Right atrium auricular region (tissue), 2 donors: ENCODE results near the genes LRIG2 and TRIM33.

GRCh38 chr1:112997748-112998351, 41.9 kb upstream of the SLC16A1 start:
- PRO-cap: bidirectional peak, plus-strand start at chr1:112998132, minus-strand start at chr1:112997993
- RAMPAGE, long total RNA, 2 experiments: no peak in any of the 2 experiments

GRCh38 chr1:113072937-113073801, at the start of gene LRIG2:
Gene LRIG2 (plus strand): TSS chr1:113073198.
- PRO-cap: bidirectional peak, plus-strand start at chr1:113073221, minus-strand start at chr1:113073097; bidirectional peak, plus-strand start at chr1:113073648, minus-strand start at chr1:113073572
- RAMPAGE, long total RNA, 2 experiments: start-site peak on the plus strand in 1 of 2 experiments, at chr1:113073193-113073206 at its widest, 21 reads per replicate; start-site peak on the minus strand in 1 of 2 experiments, at chr1:113073083-113073097 at its widest, 8 reads per replicate

- PRO-cap: no peak
- RAMPAGE, long total RNA, 2 experiments: no peak in any of the 2 experiments
These were observed 54.3 kb downstream of the MAGI3 start for GRCh38 chr1:113444319-113445247.

DNA sequence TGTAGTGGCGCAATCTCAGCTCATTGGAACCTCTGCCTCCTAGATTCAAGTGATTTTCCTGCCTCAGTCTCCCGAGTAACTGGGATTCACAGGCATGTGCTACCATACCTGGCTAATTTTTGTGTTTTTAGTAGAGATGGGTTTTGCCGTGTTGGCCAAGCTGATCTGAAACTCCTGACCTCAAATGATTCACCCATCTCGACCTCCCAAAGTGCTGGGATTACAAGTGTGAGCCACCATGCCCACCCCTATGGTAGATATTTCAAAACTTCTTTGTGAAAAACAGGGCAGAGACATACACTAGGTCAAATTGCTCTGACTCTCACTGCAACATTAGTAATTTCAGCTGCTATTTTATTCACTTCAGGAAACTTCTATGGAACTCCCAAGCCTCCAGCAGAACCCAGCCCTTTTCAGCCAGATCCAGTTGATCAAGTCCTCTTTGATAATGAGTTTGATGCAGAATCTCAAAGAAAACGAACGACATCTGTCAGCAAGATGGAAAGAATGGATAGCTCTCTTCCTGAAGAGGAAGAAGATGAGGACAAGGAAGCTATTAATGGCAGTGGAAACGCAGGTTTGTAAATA, 174.2 kb downstream of the PHTF1 start:
- PRO-cap: no peak
- RAMPAGE, long total RNA, 2 experiments: no peak in any of the 2 experiments

DNA sequence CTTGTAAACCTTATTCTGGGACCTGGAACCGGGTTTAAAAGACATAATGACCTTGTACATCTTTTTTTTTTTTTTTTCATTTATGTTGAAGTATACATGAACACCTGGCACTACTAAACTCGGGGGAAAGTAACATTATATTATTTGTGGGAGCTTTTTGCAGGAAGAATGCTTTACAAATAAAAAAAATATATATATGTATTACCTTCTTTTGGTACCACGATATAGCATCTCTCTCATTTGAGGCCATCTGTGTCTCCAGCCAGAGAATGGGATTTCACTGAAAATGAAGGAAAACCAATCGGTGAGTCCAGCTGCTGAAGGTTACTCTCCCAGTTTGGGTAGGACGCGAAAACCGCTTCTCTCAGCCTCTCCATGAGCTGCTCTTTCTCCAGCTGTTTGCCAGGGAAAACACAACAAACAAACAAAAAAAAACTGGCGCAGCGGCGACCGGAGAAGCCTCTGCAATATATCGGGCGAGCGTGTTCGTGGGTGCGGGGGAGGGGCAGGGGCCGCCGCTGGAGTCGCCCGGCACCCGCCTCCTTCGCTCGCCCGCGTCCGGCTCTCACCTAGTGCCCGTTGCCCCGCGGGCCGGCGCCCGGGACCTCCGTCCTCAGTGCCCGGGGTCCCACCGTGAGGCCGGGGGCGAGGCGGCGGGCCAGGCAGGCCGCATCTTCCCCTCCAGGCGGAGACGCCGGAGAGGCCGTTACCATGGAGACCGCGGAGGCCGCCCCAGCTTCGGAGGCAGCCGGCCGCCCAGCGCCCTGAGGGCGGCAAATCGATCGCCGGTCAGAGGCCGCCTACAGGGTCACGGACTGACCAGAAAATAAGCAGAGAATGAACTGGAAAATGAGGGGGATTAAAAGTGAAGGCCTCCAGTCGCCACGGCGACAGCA, 584 bp downstream of the PHTF1 start:
- PRO-cap: no peak
- RAMPAGE, long total RNA, 2 experiments: no peak in any of the 2 experiments

- PRO-cap: unidirectional peak, minus-strand start at chr1:113871712
- RAMPAGE, long total RNA, 2 experiments: start-site peak on the minus strand in 1 of 2 experiments, at chr1:113871709-113871771 at its widest, 22 reads per replicate
These were observed 15.4 kb downstream of the BCL2L15 start for GRCh38 chr1:113871434-113872845.

GRCh38 chr1:113901645-113902153, 2.9 kb downstream of the AP4B1 start:
- PRO-cap: no peak
- RAMPAGE, long total RNA, 2 experiments: no peak in any of the 2 experiments

GRCh38 chr1:113932825-113933970, 4.1 kb downstream of the HIPK1 start:
- PRO-cap: no peak
- RAMPAGE, long total RNA, 2 experiments: no peak in any of the 2 experiments

DNA sequence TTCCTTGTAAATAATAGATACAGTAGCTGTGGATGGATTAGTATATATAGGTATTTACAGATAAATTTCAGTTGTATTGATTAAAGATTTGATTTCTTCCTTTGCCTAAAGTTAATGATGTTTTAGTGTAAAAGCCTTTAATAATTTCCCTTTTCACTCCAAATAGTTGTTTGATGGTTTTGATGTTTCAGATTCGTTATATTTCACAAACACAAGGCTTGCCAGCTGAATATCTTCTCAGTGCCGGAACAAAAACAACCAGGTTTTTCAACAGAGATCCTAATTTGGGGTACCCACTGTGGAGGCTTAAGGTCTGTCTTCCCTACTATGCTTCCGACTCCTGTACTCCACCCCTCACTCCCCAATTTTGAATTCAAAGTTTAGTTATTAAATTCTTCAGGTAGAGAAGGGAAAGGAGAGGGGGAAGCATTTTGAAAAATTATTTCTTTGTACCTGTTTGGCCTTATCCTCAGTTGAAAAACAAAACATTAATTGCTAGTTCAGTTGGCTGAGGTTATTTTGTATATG, 24.8 kb upstream of the OLFML3 start:
- PRO-cap: no peak
- RAMPAGE, long total RNA, 2 experiments: no peak in any of the 2 experiments

- PRO-cap: no peak
- RAMPAGE, long total RNA, 2 experiments: no peak in any of the 2 experiments
These were observed 768 bp downstream of the OLFML3 start for GRCh38 chr1:113979824-113980660.

DNA sequence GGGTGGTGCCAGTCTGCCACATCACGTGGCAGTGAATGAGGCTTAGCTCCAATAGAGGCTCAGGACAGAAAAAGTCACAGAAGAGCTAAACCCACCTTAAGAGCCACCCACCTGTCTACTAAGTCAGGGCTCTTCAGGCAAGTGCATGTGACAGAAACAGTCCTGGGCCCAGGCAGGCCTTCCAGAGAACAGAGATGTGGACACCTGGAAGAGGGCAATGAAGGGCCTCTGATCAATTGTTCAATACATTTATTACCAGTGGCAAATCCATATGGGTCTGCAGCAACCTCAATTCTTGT, 57.1 kb downstream of the OLFML3 start:
- PRO-cap: no peak
- RAMPAGE, long total RNA, 2 experiments: no peak in any of the 2 experiments

DNA sequence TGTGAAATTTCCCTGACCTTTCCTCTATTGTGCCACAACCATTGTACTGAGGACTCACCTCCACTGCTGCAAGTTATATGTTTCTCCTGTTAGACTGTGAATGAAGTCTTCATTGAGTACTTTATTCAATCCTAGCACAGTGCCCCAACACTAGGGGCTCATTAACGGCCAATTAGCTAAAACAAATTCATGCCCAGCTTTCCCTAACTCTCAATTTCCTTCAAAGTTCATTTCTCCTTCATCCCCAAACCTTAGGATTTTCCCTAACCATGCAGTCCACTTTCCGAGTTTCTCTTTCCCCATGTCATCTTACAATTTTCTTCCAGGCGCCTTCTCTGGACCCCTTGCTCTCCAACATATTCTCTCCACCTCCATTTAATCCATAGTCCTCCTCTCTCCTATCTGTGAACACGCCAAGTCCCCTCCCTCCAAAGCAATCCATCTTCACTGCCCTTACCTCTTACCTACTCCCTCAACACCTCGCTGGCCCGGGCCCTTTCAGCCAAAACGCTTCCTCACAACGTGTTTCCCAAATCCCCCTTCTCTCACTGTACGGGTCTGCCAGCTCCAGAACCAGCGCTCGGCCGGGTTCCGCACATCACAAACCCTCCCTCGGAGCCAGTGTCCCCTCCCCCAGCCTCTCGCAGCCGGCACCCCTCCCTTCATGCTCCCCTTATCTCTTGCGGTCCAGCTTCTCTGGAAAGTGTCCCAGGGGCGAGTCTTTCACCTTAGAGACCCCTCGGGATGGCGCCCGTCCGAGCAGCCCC, 1.1 kb downstream of the TRIM33 start:
- PRO-cap: no peak
- RAMPAGE, long total RNA, 2 experiments: no peak in any of the 2 experiments

DNA sequence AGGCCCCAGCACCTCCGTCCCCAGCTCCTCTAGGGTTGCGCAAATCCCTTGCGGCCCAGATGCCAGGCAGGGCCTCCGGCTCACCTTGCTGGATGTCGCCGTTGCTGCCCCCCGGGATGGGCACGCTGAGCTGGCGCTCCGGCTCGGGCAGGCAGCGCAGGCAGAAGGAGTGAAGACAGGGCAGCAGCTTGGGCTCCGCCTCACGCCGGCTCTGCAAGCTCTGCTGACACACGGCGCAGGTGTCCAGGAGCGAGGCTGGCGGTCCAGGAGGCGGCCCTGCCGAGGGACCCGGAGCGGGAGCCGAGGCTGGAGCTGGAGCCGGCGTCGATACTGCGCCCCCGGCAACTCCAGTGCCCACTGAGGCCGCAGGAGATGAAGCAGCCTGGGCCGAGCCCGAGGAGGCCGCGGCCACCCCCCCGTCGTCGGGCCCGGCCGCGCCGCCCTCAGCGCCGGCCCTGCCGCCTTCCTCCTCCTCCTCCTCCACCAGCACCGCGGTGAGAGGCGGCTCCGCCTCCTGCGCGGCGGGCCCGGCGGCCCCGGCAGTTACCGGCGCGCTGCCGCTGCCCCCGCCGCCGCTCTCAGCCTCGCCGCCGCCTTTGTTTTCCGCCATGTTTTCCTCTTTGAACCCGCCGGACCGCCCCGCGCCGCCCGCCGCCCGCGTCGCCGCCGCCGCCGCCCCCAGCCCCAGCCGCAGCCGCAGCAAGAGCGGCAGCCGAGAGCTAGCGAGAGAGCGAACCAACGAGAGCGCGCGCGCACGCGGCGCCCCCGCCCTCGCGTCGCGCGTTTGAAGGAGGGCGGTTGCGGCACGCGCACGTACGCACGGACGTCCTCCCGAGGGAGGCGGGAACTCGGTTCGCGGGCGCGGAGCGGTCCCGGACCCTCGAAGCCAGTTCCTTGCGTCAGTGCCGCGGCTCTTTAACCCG, at the start of gene TRIM33:
TSS of gene TRIM33 (minus strand) at position 737 of the 923 bp plus-strand sequence.
- PRO-cap: bidirectional peak, plus-strand start at position 524 of the sequence, minus-strand start at position 457 of the sequence; bidirectional peak, plus-strand start at position 820 of the sequence, minus-strand start at position 737 of the sequence
- RAMPAGE, long total RNA, 2 experiments: no peak in any of the 2 experiments

DNA sequence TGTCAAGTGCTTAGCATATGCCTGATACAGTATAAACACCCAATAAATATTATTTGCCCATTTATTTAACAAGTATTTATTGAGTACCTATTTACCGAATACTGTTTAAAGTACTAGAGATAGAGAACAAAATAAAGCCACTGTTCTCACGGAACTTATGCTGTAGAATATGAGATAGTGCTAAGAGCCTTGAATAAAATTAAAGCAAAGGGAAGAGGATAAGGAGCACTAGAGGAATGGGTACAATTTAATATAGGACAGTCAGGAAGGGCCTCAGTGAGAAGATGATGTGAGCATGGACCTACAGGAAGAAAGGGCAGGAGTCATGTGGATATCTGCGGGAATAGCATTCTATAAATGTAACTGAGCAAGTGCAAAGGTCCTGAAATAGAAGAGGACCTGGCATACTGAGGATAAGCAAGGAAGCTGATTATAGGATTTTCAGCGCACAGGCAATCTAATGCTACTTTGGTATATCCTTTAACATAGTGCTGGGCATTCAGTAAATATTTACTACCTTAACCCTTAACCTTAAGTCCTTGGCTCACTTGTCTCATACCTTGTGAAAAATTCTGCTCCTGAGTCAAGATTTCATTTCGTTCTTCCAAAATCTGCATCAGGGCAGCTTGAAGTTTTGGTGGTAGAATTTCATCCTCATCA, 12.6 kb upstream of the BCAS2 start:
- PRO-cap: no peak
- RAMPAGE, long total RNA, 2 experiments: no peak in any of the 2 experiments

DNA sequence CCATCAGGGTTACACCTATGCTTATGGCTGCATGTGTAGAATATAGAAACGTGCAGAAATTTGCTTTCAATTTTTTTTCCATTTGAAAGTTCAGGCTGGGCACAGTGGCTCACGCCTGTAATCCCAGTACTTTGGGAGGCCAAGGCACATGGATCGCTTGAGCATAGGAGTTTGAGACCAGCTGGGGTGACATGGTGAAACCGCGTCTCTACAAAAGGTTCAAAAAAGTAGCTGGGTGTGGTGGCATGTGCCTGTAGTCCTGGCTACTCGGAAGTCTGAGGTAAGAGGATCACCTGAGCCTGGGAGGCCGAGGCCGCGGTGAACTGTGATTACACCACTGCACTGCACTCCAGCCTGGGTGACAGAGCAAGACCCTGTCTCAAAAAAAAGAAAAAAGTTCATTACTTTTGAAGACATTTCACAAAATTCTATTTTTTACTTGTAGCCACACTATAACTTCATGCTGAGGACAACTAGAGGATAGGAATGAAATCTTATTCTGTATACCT, 2.0 kb upstream of the DENND2C start:
- PRO-cap: no peak
- RAMPAGE, long total RNA, 2 experiments: no peak in any of the 2 experiments

GRCh38 chr1:114717000-114717401, 430 bp upstream of the NRAS start:
- PRO-cap: no peak
- RAMPAGE, long total RNA, 2 experiments: no peak in any of the 2 experiments

GRCh38 chr1:114726072-114726769, 9.7 kb upstream of the NRAS start:
- PRO-cap: no peak
- RAMPAGE, long total RNA, 2 experiments: start-site peak on the minus strand in 1 of 2 experiments, at chr1:114726211-114726383 at its widest, 836 reads per replicate

DNA sequence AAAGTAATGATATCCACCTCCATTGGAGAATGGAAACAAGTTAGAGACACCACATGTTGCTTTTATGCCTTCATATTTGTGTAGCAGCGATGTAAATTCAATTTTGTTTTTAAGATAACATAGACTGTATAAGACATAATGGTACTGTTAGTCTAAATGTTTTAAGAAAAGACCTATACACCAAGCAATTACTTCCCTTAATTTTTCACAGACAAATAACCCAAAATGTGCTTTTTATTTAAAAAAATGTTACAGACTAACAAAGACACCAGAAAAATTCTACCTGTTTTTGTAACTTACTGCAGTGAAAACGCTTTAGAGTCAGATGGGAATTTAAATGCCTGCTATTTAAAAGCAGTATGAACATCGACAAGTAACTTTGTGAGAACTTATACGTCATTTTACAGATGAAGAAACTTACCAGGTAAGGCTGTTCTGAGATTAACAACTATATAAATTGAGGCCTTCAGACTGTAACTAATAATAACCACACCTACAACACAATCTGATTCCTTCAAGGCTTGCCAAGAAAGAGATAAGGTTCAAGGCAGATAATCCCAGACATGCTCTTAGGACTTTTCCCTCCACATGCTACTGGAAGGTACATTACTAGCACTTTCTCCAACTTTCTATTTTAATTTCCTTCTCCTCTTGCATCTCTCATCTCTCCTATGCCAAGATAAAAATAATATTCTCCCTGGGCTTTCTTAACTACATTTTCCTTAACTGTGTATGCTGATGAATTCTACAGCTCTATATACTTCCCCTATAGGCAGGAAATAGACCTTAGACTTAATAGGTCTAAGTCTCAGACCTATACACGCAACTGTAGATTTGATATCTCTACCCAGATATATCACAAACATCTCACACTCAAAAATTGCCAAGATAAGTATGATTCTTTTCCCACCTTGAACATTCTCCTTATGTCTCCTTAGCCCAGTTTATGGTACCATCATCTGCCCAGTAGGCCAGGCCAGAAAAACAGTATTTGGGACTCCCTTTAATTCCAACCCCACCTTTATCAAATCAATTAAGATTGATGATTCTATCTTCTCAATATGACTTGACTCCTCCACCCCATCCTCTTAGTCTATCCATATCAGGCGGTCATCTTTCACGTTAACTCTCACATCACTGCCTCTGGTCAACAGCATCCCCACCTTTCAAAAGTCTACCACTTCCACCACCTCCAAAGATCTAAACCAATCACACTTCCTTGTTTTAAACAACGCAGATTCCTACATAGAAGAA, 19.0 kb upstream of the NRAS start:
- PRO-cap: no peak
- RAMPAGE, long total RNA, 2 experiments: no peak in any of the 2 experiments

GRCh38 chr1:114758459-114758829, 660 bp upstream of the CSDE1 start:
- PRO-cap: no peak
- RAMPAGE, long total RNA, 2 experiments: no peak in any of the 2 experiments

DNA sequence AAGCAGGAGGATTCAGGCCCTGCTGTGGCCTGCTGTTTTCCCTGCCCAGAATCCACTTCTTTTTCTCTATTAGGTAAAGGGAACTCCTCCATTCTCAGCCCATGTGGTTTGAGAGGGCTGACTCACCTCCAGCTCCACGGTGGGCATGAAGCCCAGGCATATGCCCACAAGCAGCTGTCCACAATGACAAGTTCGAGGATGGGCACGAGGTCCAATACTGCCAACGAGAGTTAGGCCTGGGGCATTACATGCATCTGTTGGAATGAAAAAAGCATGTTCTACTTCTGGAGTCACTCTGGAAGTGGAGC, 20.2 kb downstream of the TSPAN2 start:
- PRO-cap: no peak
- RAMPAGE, long total RNA, 2 experiments: no peak in any of the 2 experiments